ENCODE results near the gene NECAB2.

GRCh38 chr16:83968041-83968888, at the start of gene NECAB2:
TSS of gene NECAB2 (plus strand) at chr16:83968244.
- RRBS = 2% methylated on average over 57 of the region's 123 CpGs

DNA sequence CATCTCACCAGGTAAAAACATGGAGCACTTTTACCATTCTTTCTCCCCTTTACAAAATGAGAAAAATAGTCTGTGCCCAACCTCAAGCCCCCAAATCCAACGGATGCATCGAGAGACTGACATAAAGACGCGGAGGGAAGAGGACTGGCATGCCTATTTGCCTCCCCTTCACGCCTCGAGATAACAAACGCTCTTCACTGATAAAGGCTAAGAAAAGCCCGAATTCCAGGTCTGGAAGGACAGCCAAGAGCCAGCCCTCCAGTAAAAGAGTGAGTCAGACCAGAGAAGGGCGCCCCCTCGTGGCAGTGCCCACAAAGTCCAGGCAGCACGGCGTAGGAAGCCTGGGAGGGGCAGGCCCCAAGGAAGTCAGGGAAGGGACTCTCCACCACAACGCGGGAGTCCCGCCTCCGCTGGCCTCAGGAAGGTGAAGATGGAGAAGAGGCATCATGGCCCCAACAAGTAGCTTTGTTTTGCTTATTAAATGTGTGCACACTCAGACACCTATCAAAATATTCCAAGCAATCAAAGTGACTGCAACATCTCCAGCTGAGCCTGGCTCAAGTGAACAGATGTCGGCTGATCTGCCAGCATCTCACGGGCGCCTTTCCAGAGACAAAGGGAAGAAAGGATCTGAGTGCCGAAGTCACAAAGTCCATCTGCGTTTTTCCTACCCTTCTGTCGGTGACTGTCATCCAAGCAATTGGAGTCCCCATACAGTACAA, 20.2 kb upstream of the SLC38A8 start:
- RRBS = no CpG with 5 or more reads among the region's 22 CpGs

DNA sequence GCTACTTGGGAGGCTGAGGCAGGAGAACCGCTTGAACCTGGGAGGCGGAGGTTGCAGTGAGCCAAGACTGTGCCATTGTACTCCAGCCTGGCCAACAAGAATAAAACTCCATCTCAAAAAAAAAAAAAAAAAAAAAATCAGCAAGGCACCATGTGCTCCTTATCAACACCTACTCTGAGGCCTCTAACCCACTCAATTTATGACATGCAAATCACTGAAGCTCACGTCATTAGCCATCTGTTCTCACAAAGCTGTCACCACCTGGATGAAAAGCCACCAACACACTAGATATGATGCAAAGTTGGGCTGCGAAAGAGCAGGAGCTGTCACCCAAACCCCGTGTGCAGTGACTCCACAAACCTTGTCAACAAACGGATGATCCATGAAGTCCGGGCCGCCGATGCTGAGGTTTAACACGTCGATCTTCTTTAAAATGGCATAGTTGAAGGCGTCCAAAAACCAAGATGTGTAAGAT, 25.3 kb downstream of the MBTPS1 start:
- RRBS = no CpG with 5 or more reads among the region's 12 CpGs

DNA sequence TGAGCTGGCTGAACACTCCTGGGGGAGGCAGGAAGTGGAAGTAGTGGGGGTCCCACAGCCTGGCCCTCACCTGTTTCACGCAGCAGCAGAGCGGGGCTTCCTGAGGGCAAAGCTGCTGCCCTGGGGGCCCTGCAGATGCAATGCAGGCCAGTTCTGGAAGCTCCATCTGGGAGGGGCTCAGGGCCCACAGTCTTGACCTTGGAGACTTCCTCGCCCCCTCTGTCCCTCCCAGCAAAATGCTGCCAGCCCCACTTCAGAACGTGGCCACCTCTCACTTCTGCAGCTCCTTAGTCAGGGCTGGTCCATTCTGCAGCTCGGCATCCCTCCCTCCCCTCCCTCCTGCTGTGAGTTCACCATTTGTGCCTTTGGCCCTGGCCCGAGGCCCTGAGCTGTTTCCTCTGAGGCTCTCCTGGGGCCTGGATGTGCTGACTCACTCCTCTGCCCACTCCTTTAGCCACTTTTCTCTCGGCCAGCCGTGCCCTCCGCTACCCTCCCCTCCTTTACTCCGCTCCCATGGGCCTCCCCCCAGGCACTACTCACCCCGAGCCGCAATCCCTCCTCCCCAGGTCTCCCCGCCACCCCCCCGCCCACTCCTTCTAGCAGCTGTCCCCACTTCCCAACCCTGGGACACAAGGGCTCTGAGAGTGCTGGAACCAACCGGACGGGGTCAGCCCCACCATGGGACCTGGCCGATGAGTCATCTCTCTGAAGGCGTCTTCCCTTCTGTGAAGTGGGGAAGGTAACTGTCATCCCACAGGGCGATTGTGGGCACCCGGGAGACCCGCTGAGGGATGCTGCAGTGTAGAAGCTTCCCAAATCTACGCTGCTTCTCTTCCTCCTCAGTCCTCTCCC, 11.6 kb downstream of the KCNG4 start:
- RRBS = 49% methylated on average over 6 of the region's 22 CpGs

DNA sequence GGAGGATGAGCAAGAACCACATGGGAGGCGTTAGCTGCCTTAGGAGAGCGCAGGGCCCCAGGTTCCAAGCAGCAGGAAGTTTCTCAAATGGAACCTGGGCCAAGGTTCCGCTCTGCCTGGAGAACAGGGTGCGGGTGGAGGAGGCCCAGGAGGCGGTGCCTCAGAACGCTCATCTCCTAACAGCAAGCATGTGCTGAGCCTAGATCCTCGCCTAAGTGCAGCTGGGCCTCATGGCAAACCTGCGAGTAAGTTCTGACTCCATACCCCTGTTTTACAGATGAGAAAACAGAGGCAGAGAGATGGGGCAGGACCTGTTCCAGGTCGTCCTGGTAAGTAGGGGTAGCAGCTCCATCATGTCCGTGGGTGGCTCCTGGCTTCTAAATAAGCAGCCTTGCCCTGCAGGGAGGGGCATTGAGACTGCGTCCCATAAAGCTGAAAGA, 2.4 kb upstream of the WFDC1 start:
- RRBS = no CpG with 5 or more reads among the region's 11 CpGs

- RRBS = no CpG with 5 or more reads among the region's 13 CpGs
Measured at GRCh38 chr16:84299417-84300309, 5.0 kb downstream of the WFDC1 start.

DNA sequence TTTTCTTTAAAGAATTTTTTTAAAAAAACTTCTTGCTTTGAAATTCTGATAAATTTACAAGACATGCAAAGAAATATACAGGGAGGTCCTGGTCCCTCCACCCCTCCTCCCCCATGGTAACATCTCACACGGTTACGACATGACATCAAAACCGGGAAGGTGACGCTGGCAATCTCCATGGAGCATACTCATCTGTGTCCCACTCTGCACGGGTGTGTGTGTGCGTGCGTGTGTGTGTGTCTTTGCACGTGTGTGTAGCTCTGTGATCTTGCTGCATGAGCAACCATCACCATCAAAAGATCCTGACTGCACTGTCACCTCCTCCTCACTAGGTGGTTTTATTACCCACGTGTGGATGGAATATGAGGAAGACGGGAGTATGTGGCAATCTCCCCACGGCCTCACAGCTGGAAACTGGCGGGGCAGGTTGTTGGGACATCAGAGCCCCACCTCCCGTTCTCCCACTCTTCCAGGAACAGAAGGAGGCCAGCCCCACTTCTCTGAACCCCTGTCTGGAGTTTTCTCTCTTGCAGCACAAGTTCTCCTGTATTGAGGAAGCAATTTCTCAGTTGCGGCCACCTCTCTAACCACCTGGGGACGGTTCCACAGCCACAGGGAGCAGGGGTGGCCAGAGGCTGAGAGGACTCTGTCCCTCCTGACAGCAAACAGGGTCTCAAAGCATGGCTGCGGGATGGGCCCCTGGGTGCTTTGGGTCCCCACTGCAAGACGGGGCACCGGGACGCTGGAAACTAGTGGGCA, 28.0 kb upstream of the ATP2C2 start:
- RRBS = no CpG with 5 or more reads among the region's 19 CpGs

DNA sequence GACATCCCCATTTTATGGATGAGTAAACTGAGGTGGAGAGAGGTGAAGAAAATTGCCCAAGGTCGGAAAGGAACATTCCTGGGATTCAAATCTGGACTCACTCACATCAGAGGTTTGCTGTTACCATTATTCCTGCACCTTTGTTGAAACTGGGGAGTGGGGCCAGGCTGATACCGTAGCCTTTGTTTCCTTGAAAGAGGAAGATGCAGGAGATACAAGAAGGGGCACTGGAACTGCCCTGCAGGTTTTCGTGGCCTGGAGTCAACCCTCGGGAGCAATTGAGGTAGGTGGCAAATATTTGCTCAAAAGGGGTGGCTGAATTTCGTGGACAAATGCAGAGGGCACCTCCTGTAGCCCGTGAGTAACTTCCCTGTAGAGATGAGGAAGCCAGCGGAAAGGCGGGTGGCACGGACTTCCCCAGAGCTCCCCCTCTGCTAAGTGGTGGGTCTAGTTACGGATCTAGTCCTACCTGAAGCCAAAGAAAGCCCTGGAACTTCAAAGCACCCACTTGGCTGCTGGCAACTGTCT, 1.2 kb upstream of the ATP2C2 start:
- RRBS = no CpG with 5 or more reads among the region's 10 CpGs

DNA sequence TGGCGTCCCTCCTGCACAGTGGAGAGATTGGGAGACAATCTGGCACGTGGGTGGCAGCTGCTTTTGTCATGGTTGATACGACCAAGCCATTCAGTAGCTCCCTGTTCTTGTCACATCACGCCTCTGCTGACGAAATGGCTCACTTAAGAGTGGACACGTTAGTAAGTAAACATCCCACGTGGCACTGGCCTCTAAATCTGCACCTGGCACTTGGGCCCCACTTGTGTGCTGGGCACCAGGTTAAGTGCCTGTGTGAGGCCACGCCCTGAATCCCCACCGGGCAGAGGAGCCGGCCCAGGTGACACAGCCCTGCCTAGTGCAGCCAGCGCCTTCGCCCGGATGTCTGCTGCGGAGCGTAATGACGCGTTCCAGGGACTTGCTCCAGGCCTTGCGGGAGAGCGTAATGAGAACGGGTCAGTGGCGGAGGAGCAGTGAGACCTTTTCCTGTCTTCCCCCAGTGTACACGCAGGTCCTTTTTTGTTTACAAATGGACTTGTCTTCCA, 54.7 kb downstream of the MEAK7 start:
- RRBS = 50% methylated on average over 4 of the region's 22 CpGs

DNA sequence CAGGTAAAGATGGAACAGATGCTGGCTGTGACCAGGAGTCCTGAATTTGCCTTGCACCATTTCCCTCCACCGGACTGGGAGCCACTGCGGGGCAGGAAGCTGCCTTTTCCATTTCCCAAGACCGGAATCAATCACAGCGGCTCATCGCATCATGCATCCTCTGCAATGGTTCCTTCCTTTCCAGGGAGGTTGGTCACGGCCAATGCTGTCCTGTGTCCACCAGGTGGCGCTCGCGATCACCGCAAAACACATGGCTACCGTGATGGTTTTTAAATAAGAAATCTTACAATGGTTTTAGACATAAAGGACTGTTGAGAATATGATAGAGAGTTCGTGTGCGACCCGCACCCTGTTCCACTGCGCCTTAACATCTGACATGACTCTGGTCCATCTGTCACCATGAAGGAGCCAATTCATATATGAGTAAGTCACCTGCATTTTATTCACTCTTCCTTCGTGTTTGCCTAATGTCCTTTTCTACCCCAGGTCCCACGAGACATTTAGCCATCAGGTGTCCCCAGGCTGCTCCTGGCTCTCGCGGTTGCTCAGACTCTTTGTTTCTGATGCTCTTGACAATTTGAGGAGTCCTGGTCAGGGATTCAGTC, 6.9 kb upstream of the MEAK7 start:
- RRBS = 5% methylated on average over 3 of the region's 19 CpGs

DNA sequence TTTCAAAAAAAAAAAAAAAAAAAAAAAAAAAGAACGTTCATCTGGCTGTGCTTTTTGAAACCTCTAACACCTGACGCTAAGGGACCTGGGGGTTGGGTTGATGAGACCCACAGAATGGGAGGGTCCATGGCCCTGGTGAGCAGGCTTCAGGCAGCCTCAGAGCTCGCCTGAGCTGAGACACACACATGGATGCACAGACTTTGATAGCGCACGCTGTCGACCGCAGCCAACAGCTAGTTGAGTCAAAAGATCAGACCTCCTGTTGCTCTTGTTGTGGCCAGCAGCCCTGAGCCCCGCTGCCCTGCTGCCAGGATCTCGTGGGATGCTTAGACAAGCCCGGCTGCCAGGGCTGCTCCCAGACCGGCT, 19.8 kb upstream of the MEAK7 start:
- RRBS = no CpG with 5 or more reads among the region's 11 CpGs

GRCh38 chr16:84585703-84586639, 31.9 kb downstream of the COTL1 start:
- RRBS = no CpG with 5 or more reads among the region's 16 CpGs

DNA sequence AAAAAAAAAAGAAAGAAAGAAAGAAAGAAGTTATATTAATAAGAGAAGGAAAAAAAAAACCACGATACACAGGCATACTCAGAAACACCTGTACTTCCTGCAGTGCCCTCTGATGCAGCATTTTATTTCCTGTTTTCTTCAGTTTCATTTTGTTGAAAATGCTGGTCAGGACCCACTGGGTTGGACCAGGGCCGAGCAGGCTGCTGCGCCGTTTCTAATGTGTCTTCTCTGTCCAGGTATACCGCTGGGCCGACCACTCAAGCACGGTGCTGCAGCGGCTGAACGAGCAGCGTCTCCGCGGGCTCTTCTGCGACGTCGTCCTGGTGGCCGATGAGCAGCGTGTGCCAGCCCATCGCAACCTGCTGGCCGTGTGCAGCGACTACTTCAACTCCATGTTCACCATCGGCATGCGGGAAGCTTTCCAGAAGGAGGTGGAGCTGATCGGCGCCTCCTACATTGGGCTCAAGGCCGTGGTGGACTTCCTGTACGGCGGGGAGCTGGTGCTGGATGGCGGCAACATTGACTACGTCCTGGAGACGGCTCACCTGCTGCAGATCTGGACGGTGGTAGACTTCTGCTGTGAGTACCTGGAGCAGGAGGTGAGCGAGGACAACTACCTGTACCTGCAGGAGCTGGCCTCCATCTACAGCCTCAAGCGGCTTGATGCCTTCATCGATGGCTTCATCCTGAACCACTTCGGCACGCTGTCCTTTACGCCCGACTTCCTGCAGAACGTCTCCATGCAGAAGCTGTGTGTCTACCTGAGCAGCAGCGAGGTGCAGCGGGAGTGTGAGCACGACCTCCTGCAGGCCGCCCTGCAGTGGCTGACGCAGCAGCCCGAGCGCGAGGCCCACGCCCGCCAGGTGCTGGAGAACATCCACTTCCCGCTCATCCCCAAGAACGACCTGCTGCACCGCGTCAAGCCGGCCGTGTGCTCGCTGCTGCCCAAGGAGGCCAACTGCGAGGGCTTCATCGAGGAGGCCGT, 8.6 kb downstream of the KLHL36 start:
- RRBS = no CpG with 5 or more reads among the region's 59 CpGs

DNA sequence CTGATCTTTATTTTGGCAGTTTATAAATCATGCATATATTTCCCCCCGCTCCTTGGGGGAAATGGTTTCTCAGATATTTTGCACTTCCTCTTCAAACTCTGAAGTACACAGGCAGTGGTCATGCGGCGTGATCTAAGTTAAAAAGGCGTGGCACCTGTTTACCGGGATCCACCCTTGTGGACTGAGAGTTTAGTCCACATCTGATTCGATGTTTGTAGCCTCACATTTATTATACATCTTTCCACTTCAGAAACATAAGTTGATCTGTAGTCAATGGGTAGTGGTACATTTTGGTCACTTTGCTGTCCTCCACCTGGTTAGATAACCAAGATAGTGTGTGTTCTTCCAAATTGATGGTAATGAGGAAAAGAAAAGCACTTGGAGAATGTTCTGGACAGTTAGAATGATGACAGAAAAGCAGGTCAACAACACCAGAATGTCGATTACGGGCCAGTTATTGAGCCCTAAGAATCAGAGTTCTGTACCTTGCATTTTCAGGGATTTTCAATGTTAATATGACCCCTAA, 51.6 kb downstream of the USP10 start:
- RRBS = no CpG with 5 or more reads among the region's 8 CpGs

DNA sequence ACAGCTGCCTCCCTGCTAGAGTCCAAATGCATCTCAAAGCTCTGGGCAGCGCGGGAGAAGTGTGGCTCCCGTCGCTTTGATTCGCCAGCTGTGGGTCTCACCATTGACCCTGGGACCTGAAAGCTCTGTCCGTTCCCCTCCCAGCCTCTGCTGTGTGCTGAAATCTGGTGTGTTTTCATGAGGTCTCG, 13.2 kb downstream of the CRISPLD2 start:
- RRBS = no CpG with 5 or more reads among the region's 7 CpGs

GRCh38 chr16:84973307-84974134, 37.8 kb downstream of the ZDHHC7 start:
- RRBS = no CpG with 5 or more reads among the region's 27 CpGs

DNA sequence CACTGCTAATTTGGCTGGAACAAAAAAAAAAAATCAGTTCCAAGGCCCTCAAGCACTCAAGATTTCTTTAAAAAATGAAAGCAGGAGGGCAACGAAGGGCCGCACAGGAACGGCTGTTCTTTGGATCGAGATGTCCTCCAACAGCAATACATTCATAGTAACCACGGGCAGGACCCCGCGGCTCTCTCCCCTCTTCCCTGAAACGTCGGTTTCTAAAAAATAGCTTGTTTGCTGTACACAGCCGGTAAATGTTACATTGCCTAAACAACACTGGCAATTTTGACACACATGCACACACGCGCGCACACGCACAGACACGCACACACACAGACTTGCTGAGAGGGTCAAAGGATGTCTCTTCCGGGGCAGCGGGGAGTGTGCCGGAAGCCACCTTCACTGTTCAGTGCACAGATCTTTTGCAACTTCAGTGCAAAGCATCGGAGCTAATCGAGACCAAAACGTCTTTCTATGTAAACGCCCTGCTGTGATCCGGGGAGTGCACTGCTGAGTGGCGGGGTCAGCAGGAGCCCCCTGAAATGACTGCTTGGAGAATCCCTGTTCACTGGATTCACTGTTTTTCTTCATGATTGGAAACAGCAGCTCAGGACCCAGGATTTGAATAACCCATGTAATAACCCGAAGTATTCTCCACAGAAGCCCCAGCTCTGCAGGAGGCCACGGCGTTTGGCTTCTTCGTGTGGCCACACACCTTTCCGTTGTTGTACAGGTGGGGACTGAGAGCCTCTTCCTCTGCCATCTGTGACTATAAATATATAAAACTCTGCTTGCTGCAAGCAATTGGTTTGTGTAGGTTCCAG, 35.7 kb downstream of the ZDHHC7 start:
- RRBS = 92% methylated on average over 6 of the region's 29 CpGs

- RRBS = no CpG with 5 or more reads among the region's 21 CpGs
Measured at GRCh38 chr16:84976247-84976856, 35.0 kb downstream of the ZDHHC7 start.

- RRBS = no CpG with 5 or more reads among the region's 20 CpGs
Measured at GRCh38 chr16:84986220-84986795, 25.0 kb downstream of the ZDHHC7 start.

DNA sequence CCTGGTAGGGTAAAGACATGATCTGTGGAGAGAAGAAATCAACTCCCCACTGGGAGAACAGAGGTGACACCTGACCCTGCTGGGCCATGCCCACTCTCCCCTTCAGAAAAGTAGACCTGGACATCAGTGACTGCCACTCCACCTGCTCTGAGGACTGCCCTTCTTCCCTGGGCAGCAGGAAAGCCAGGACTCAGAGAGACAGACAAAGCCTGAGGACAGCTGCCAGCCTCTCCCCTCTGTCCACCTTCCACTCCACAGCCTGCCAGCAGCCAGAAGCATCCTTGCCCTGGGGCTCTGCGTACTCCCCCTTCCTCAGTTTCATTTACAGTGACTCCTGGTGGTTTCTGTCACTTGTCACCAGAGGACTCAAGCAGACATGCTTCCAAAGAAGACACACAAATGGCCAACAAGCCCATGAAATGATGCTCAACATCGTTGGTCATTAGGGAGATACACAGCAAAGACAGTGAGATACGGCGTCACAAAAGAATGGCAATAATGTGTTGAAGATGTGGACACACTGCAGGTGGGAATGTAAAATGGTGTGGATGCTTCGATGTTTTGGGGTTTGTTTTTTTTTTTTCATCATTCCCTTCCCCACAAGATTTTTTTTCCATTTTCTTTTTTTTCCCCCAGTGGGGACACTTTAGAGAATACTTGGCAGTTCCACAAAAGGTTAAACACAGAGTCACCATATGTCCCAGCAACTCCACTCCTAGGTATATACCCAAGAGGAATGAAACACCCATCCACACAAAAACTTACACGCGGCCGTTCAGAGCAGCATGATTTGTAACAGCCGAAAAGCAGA, 24.3 kb downstream of the ZDHHC7 start:
- RRBS = no CpG with 5 or more reads among the region's 9 CpGs

Data from zone of skin (tissue), 1 donor.